Epithelial cell of prostate (primary cell): ENCODE measurements around a stretch of chr3.

GRCh38 chr3:139173257-139174372 is 128.9 kb upstream of the PRR23C start:
- RRBS: no CpG with 5 or more reads among the region's 9 CpGs

DNA sequence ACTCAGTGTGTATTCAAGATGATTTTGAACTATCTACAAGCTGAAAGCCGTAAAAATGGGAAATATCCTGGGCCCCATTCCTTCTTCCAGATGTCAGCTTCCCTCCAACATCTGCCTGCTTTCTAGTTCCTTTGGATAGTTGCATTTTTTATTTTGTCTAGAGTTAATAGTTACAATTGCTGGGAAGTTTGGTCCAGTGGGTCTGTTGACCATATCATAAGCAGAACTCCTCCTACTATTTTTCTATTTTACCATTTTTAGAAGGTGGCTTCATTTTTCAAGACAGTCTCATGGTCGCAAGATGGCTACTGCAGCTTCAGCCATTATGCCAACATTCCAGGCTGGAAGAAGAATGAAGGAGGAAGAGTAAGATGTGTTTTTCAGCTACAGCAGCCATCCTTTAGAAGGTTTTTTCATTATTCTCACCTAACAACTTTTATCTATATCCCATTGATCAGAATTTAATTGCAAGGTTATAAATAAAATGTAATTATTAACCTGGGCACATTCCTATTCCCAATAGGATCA is 127.4 kb upstream of the MRPS22 start:
- RRBS: no CpG with 5 or more reads among the region's 2 CpGs

DNA sequence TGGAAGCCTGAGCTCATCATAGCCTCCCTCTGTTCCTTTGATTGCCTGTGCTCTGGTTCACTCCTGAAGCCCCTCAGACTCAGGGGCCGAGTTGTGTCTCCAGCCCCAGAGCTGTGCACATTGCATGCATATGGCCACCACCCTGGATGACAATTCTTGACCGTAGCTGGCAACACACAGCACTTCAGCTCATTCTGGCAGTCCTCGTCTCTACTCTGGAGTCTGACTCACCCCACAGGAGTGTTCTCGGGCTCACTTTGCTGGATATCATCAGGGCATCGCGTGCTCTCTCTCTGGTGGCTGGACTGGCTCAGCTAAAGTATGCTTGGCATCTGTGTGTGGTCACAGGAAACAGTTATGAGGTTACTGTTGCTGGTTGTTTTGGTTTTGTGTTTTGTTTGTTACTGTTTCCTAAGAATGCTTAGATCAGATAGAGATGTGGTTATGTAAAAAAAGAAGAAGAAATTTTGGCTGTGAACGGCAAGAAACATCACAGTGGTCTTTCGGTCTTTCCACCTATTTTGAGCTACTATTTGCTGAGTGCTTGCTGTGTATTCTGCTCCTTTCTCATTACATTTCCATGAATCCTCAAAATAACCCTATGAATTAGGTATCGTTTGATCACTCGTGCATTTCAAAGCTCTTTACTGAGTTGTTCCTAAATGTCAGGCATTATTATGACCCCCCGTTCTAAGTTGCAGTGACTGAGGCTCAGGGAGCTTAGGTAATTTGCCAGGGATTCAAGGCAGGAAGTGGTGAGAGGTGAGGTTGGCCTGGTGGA is 41.5 kb upstream of the MRPS22 start:
- RRBS: no CpG with 5 or more reads among the region's 11 CpGs

DNA sequence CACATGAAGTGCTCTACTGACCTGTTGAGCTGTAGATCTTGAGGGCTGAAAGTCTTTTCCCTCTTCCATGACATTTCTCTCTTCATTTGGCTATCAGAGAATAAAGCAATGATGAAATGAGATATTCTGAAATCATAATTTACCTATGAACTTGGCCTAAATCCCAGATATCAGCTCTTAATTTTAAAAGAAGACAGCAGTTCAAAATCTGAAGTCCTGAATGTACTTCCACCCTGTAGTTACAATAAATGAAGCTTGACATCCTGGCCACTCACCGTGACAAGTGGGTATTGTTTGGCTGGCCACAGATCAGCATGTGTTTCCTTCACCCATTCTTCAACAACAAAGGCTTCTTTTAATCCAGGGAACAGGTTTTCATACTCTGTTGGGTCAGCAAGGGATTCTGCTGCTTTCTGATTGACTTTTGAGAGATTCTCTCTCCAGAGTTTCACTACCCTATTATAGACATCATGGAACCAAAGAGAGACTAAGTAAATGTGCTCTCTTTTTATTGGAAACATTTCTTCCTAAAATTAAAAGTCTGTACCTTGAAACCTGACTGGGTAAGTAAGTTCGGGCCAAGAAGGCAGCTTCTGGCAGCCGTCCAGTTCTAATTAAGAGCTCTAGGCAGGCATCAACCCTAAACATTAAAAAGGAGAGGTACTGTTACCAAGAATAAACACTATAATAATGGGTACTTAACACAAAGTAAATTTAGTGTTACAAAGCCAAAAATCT is 15.1 kb downstream of the MRPS22 start:
- RRBS: no CpG with 5 or more reads among the region's 3 CpGs

DNA sequence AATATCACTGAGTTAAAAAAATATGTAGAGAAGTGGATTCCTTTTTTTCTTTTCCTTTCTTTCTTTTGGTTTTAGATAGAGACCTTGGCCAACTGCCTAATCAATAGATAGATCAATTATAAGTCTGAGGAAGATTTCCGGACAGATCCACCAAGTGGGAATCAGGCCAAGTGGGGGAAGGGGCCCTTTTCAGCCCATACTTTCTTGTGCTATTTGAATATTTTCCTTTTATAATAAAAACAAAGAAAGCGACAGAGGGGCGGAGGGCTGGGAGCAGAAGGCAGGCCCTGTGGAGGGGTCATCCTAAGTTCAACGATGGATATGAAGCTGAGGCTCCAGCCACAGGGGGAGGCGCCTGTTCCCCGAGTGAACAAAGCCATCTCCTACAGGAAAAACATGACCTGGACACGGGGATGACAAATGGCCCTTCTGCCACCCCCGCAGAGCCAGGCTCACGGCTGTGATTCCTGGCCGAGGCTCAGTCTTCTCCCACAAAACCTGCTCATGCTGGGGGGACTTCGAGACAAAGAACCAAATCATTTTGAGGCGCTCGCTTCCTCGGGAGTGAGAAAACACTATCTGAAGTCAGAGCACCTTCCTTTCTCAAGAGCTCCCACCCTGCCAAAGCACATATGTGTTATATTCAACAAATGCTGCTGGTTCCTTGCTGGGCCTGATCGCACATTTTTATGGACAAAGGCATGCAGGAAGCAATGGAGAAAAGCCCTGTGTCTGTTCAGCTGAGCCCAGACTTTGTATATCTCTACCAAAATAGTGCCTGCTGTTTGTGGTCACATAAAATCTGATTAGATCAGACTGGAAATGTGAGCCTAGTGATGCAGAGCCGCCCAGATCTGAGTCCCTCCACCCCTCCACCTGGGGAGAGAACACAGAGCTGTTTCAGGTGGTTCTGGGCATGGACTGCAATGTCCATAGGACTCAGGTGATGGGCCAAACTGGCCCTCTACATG is 5.7 kb downstream of the RBP1 start:
- RRBS: no CpG with 5 or more reads among the region's 16 CpGs

GRCh38 chr3:139540742-139541213 is 1.2 kb upstream of the RBP1 start:
- RRBS: no CpG with 5 or more reads among the region's 3 CpGs

- RRBS: no CpG with 5 or more reads among the region's 1 CpG
Observed at GRCh38 chr3:139835919-139836118, 99.2 kb upstream of the CLSTN2 start.

DNA sequence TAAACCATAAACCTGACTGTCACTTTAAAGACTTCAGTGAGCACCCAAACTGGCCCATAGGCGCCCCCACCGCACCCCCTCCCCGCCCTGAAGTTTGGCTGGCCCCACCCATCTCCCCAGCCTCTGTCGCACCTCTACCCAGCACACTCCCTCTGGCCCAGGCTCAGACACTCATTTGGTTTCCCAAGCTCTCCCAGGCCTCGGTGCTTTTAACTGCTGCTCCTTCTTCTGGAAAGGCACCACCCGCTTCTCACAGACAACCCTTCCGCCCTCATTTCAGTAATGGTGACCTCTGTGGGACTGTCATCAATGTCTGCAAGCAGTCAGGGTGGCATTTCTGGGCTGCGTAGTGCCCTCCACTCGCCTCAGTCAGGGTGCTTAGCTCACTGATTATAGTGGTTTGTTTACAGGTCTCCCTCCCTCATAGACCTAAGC is 367.6 kb upstream of the TRIM42 start:
- RRBS: no CpG with 5 or more reads among the region's 9 CpGs

DNA sequence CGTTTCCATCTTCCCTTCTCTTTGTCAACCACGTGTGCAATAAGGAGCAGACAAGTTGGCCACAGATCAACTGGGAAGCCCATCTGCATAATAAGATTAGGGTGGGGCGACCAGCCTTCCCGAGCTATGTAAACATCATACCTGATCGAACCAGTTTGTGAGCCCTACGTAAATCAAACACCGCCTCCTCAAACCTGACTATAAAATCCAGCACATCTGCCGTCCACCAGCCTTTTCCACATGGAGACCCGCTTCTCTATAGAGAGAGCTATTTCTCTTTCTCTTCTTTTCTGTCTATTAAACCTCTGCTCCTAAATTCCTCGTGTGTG is 37.2 kb downstream of the TRIM42 start:
- RRBS: no CpG with 5 or more reads among the region's 10 CpGs

DNA sequence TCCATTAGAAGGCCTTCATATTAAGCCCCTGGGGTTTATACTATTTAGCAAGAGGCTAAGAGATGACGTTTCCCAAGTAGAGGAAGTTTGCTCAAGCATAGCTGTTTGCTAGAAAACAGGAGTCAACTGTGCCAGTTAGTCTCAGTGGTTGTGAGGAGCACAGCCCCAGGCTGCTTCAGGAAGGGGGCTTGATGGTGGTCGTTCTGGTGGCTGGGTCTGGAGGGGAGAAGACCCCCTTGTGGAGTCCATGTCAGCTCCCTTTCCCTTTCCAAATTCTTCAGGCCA is 64.8 kb downstream of the SPSB4 start:
- RRBS: no CpG with 5 or more reads among the region's 2 CpGs

GRCh38 chr3:141116689-141117198 is 65.6 kb downstream of the SPSB4 start:
- RRBS: no CpG with 5 or more reads among the region's 2 CpGs

- RRBS: no CpG with 5 or more reads among the region's 13 CpGs
Observed at GRCh38 chr3:141147715-141148229, 83.9 kb upstream of the PXYLP1 start.

GRCh38 chr3:141232061-141232363 is 387 bp downstream of the PXYLP1 start:
- RRBS: 2% methylated on average over 9 of the region's 35 CpGs

GRCh38 chr3:141326001-141326480 is 42.3 kb upstream of the ZBTB38 start:
- RRBS: no CpG with 5 or more reads among the region's 1 CpG

DNA sequence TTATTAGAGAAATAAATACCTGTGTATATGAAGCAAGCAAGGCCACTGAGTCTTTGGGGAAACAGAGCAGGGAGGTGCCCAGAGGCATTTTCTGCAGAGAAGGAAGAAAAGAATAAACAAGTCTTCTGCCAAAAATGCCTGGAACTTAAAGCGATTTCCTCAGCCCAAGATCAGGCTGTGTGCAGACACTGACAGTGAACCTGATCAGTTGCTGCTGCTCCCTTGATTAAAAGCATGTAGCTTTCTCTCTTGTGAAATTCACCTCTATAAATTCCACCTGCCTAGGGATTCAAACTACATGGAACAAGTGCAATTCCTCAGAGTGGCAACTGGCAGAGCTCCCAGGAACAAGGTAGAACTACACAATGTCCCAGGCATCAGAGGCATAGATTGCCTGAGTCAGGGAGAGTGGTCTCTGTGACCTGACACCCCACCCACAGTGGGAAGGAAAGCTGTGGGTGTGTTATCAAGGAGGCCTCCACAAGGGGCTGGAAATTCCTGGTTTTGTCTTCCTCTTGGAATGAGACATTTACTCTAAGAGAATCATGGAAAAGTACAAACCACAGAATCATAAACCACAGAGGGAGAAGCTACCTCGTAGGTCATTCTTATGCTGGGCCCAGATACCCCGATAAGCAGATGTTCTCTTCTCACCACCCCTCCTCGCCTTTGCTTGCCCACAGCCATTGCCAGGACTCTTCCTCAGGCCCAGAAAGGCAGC is 1.9 kb upstream of the ZBTB38 start:
- RRBS: no CpG with 5 or more reads among the region's 4 CpGs

DNA sequence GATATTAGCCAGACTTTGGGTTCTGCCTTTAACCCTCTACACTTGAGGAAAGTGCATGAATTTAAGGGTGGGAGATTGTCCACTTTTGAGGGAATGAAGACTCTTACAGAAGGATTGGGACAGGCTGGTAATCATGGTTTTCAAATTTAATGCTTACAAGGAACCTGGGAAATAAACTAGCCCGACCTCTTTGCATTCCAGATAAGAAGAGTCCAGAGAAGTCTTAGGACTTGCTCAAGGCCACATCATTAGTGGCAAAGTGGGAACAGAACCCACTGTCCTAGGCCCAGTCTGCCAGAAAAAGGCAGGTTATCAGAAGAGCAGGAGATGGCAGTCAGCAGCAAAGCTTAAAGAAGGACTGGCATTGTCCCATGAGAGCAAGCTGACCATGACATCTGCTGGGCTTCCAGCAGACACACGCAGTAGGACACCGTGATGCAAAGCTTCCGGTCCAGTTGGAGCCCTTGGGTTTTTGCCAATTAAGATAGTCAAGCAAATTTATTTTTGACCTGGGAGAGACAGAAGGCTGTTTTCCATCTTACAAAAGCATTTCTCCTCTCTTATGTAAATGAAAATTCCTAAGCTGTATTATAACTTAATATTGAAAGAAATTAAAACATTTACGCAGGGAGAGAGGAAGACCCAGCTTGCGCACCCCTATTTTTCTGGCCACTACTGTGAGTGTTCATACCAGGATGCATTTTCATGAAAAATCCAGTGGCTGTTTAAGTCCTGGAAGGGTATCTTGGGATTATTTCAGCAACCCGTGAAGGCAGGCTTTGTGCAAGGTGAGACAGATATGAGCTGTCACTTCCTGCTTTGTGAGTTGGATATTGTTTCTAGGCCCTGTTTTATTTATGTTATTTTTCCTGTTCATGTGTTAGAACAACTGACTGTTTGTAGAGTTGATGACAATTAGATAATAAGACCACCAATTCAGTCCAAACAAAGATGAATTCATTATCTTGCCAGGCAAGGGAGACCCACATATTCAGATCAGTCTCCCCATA is 42.2 kb downstream of the ZBTB38 start:
- RRBS: no CpG with 5 or more reads among the region's 7 CpGs

DNA sequence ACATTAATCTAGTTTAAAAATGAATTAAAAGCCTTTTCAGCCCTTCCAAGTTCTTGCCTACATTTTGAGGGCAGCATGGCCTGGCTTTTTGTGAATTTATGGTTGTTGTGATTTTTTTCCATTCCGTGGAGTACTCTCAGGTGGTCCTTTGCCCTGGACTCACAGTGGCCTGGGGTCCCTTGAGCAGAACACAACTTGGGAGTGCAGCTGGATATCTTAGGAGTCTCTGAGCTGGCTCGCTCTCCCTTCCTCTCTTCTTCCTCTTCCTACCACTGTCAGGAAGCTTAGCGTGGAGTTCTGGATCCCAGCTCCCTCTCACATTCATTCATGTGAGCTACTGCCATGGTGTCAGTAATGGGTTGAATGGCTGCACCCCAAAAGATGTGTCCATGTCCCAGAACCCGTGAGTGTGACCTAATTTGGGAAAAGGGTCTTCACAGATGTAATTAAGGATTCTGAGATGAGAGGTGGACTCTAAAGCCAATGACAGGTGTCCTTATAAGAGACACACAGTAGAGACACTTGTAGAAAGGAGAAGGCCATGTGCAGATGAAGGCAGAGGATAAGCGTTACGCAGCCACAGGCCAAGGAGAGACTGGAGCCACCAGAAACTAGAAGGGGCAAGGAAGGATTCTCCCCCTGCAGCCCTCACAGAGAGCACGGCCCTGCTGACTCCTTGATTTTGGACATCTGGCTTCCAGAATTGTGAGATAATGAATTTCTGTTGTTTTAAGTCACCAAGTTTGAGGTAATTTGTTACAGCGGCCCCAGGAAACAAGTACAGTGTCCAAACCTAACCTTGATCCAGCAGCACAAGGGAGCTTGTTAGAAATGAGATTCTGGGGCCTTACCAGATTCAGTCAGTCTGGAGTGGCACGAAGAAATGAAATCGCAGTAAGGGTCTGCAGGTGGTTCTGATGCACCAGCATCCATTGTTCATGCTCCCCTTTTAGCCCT is 48.2 kb downstream of the ZBTB38 start:
- RRBS: no CpG with 5 or more reads among the region's 10 CpGs

DNA sequence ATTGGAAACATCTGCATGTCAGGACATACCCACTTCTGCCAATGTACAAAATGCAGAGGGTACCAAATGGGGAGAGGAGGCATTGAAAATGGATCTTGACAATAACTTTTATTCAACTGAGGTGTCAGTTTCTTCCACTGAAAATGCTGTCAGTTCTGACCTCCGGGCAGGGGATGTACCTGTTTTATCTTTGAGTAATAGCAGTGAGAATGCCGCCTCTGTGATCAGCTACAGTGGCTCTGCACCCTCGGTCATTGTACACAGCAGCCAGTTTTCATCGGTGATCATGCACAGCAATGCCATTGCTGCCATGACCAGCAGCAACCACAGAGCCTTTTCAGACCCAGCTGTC is 42.6 kb upstream of the RASA2 start:
- RRBS: no CpG with 5 or more reads among the region's 4 CpGs

DNA sequence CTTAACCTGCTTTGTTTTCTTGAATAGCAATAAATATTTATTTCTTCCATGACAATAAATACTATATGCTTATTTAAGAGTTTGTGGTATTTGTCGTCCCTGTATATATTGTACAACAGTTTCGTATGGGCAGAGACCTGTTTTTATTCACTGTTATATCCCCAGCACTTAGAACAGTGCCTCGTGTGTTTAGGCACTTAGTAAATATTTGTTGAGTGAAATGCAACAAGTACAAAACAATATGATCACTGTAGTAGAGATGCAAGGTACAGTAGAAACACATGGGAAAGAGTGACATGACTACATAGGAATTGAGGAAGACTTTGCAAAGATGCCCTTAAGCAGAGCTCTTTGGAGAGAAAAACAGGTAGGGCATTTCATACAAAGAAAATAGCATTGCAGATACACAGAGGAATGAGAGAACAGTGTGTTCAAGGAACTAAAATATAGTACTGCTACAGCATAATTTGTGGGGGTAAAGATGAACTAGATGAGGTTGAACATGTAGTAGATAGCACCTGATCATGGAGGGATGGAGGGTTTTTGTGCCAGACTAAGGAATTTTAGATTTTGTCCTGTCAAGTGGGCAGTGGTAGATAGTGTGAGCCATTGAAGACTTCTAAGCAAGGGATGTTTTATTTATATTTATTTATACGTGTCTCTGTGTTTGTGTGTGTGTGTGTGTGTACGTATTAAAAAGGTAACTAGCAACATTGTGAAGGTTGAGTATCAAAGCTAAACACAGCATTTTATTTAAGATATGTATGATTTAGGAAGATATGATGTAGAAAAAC is 18.5 kb downstream of the RASA2 start:
- RRBS: no CpG with 5 or more reads among the region's 5 CpGs

DNA sequence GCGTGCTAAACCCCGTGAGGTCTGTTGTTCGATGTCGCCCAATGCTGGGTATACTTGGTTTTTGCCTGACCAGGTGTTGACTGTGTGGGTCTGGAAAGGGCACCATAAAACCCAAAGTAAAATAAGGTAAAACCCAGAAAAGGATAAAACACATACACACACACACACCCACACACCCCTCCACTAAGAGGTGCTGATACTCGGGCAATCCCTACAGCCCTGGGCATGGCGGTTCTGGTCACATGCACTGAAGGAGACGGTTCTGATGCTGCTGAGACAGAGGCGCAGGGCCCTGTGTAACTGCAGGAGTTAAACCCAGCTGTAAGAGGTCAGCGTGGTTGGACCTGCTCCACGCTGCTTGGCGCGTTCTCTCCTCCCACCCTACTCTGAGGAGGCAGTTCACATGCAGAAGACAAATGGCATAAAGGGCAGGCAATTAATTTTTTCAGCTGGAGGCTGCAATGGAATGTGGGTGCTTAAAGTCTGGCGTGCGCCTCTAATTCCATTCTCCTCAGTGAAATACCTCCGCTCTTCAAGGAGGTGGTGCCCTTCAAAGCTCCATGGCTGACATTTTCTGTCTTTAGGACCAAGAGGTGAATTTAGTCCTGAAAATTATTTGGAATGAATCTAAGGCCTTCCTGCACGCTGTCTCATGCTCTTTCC is 35.2 kb downstream of the GRK7 start:
- RRBS: no CpG with 5 or more reads among the region's 16 CpGs